Spleen (tissue), 7 donors: ENCODE measurements around a stretch of chr13.

DNA sequence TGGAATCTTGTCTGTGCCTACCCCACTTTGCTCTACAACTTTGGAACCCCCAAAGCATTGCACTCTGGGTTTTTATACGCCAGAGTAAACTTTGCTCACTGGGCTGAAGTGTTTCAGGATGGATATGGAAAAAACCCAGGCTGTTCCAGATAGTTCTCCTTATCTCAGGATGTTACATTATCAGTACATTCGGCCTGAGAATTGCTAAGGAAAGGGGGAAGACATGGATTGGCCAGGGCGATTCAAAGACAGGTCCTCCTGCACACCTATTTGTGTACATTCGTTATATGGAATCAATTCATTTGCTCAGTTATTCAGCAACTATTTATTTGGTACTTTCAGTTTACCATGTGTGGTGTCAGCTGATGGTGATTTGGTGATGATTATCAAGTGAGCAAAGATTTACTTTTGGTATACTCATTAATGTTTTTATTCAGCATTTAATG is 211.3 kb downstream of the GPC5 start:
- PRO-cap, 4 experiments: no peak in any of the 4 experiments
- RAMPAGE, long total RNA, 4 experiments: no peak in any of the 4 experiments

DNA sequence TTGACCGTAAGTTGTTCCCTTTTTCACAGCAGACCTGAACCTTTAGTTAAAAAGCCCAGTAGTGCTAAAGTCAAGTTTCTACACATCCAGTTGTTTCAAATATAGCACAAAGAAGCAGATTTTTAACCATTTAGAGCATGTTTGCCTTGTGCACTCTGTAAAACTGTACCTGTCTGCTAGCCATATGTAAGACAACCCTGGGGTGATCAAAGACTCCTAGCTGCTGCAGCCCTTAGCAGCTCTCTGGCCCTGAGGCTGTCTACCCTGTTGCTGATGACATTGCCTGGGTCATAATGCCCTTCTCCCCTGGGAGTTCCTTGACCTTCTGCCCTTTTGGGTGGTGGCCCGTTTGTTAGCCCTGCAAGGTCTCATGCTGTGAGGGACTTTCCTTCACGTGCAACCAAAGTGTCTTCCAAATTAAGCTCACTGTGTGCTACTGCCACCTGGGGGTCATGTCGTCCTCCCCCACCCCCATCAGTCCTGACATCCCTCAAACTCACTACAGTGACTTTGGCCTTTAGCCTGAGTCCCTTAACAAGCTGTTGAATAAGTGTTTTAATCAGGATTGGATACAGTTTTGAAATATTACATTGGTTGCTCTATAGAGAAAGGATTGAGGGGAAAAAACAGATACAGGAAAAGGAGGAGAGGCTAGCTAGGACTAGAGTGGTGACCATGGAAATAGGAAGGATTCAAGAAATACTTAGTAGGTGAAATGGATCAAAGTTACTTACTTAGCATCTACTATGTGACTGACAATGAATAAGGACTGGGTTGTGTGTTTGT is 7.5 kb downstream of the GPC6 start:
- PRO-cap, 4 experiments: no peak in any of the 4 experiments
- RAMPAGE, long total RNA, 4 experiments: no peak in any of the 4 experiments

DNA sequence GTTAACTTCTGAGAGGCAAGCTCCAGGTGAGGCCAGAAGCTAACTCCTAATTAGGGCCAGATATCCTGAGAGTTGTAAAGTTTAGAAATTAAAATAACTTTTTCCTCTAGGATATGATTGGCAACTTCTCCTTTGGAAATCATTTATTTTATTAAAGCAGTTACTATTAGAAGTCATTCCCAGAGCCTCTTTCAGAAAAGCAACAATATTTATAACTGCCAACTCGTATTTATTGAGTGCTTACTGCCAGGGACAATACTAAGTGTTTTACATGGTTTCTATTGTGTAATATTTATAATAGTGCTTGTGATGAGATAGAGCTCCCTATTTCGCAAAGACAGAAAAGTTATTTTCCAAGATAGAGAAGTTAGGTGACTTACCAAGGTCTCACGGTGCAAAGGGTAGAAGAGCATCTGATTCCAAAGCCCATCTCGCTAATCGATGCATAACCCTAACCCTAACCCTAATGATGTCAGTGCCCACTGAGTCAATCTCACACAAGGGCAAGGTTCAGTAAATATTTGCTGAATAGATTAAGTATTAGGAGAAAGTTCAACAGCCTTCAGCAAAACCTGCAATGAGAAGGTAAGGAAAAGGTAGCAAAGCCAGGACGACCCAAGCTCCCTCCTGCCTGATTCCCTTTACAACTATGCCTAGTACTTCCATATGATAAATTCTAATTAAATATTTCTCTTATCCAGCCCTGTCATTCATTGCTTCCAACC is 187.5 kb downstream of the DCT start:
- PRO-cap, 4 experiments: no peak in any of the 4 experiments
- RAMPAGE, long total RNA, 4 experiments: no peak in any of the 4 experiments

DNA sequence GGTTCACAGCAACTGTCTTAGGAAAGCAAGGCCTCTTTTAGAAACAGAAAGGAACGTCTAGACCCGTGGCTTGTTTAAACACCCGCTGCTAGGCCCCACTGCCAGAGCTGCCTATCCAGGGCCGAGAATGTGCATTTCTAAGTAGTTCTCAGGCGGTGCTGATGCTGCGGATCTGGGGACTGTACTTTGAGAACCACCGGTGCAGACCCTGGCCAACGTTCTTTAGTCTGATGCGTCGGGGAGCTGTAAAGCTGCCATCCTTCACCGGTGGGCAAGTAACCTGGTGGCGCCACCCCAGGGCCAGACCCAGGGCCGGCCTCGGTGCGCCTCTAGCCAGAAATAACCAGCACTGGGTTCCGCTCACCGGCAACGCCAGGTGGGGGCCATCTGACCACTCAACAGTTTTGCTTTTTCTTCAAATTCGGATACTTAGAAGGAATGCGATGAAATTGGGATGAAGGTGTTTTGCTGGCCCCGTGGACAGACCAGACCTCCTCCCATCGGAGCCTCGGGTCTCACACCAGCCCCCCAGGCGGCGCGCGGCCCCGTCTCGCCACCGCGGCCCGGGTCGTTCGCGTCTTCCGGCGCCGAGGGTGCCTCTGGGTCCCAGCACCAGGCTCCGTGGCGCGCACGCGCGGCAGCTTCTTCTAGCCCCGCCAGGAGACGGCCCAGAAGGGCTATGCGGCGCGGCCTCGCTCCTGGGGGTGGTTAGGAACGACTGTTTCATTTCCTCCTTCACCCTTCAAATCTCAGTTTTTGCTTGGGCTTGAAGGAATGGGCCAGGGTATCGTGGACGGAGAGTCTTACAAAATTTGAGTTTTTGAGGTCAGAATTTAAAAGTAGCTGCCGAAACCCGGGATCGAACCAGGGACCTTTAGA is 46.9 kb downstream of the TGDS start:
- PRO-cap, 4 experiments: peak in 4 of 4 experiments; most common plus-strand start position 40 of the sequence (in 3); most common minus-strand start position 224 of the sequence (in 1)
- RAMPAGE, long total RNA, 4 experiments: start-site peak on the minus strand in 2 of 4 experiments, centred at positions 582 to 589 of the sequence, 11 to 15 reads per replicate

GRCh38 chr13:95115417-95116212 is 185.6 kb downstream of the ABCC4 start:
- PRO-cap, 4 experiments: no peak in any of the 4 experiments
- RAMPAGE, long total RNA, 4 experiments: no peak in any of the 4 experiments

GRCh38 chr13:95280455-95280906 is 20.8 kb downstream of the ABCC4 start:
- PRO-cap, 4 experiments: no peak in any of the 4 experiments
- RAMPAGE, long total RNA, 4 experiments: no peak in any of the 4 experiments

- PRO-cap, 4 experiments: no peak in any of the 4 experiments
- RAMPAGE, long total RNA, 4 experiments: no peak in any of the 4 experiments
Observed at GRCh38 chr13:95298205-95298548, 3.1 kb downstream of the ABCC4 start.

- PRO-cap, 4 experiments: no peak in any of the 4 experiments
- RAMPAGE, long total RNA, 4 experiments: no peak in any of the 4 experiments
Observed at GRCh38 chr13:95298549-95299172, 2.6 kb downstream of the ABCC4 start.

DNA sequence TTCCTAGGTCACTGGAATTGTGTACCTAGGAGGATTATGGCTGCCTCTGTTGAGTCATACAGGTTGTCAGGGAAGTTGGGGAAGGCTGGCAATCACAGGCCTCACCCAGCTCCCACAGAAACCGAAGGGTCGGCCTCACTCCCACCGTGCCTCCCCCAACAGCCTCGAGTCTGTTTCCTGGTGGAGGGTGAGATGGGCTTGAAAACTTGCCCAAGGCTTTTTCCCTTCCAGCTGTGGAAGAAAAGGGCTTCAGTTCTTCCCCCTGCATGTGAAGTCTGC is 60.2 kb upstream of the CLDN10 start:
- PRO-cap, 4 experiments: no peak in any of the 4 experiments
- RAMPAGE, long total RNA, 4 experiments: no peak in any of the 4 experiments

DNA sequence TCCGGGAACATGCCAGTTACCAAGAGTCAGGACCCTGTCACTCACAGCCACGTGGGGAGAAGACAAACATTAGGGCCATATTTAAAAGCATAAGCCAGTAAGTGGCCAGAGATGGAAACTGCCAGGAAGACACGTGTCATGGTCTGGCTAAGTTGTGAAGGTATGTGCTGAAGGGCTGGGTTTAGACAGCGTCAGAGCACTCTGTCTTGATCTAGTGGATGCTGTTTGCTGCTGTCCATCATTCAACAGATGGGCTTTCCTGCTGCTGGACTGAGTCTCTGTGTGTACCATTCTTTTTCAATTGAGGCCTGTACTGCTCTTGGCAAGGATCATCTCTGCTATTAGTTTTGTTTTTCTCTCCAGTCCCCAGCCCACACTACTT is 128.6 kb downstream of the HS6ST3 start:
- PRO-cap, 4 experiments: no peak in any of the 4 experiments
- RAMPAGE, long total RNA, 4 experiments: no peak in any of the 4 experiments

DNA sequence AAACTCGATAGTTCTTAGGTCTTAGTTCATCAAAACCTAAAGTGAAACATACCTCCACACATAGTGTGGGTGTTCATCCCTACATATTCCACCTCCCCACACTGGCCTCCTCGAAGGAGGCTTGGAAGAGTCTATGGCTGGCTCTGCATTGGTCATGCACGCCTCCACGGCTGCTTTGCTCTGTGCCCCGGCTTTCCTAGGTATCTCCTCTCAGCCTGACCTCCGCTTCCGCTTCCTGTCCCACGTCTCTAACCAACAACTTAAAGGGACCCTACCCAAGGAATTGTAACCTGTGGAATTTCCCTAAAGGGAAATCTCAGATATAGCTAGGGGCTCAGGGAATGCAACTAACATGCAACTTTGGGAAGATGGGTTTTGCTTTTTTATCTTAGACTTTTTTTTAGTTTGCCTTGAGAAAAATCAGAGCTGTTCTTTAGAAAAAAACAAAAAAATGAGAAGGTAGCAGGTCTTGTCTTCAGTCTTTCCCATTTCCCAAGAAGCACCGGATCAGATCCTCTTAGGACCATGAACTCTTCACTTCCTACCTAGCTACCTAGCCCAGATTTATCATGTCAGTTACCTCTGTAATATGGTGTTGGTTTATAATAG is 79.6 kb upstream of the MBNL2 start:
- PRO-cap, 4 experiments: no peak in any of the 4 experiments
- RAMPAGE, long total RNA, 4 experiments: no peak in any of the 4 experiments

DNA sequence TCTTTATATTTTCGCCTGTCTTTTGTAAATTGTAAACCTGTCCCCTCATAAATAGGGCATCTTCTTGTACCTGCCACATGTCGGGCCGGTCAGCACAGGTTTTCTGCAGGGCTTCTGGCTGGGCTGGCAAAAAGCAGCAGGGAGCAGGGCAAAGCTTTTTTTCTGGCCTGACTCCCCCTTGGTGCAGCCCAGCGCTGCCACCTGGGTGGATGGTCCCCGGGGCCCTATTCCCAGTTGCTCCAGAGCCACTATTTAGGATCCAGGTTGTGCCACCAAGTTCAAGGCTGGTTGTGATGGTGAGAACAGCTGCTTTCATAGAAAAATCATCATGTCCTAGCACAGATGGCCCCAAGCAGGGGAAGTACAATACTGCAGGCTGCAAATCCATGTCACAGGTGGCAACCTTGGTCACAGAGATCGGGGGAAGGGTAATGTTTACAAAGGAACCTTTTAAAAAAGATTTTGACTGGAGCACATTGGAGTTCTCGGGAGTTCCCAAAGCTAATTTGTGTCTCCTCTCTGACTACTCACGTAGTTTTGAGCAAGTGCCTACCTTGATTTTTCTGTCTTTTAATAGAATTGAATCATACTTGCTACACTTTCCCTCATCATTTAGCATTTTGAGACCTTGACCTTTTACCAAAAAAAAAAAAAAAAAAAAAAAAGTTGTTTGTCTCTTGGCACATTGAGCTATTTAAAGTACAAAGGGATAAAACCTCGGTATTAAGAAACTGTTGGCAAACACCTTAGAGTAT is 2.0 kb downstream of the MBNL2 start:
- PRO-cap, 4 experiments: no peak in any of the 4 experiments
- RAMPAGE, long total RNA, 4 experiments: no peak in any of the 4 experiments

DNA sequence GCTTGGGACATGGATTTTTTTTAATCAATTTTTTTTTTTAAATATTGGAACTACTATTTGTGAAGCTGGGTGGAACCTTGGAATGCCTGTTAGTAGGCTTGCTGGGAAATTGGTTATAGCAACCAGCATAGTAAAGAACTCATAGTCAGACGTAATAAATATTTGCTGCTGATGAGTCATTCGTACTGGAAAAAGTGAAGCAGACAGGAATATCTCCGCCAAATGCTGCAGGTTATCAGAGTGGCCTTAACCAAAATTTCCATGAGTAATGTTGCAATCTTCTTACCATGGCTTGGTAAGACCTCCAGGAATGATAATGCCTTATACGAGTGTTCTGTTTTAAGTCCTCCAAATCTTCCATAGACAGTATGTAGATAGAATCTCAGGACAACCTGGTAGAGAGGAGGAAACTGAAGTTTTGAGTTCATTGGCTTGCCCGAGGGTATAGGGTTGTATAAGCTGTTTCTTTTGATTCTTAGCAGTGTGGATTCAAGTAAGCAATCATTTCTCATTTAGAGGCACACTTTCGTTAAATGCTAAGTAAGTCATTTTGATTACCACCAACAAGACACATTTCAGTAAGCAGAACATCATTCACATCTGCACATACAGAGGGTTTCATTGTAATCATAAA is 34.3 kb downstream of the MBNL2 start:
- PRO-cap, 4 experiments: no peak in any of the 4 experiments
- RAMPAGE, long total RNA, 4 experiments: no peak in any of the 4 experiments

- PRO-cap, 4 experiments: no peak in any of the 4 experiments
- RAMPAGE, long total RNA, 4 experiments: no peak in any of the 4 experiments
Observed at GRCh38 chr13:97267328-97268113, 45.4 kb downstream of the MBNL2 start.

GRCh38 chr13:97305475-97306237 is 83.5 kb downstream of the MBNL2 start:
- PRO-cap, 4 experiments: no peak in any of the 4 experiments
- RAMPAGE, long total RNA, 4 experiments: no peak in any of the 4 experiments

GRCh38 chr13:97367457-97368021 is 66.4 kb upstream of the RAP2A start:
- PRO-cap, 4 experiments: no peak in any of the 4 experiments
- RAMPAGE, long total RNA, 4 experiments: no peak in any of the 4 experiments

DNA sequence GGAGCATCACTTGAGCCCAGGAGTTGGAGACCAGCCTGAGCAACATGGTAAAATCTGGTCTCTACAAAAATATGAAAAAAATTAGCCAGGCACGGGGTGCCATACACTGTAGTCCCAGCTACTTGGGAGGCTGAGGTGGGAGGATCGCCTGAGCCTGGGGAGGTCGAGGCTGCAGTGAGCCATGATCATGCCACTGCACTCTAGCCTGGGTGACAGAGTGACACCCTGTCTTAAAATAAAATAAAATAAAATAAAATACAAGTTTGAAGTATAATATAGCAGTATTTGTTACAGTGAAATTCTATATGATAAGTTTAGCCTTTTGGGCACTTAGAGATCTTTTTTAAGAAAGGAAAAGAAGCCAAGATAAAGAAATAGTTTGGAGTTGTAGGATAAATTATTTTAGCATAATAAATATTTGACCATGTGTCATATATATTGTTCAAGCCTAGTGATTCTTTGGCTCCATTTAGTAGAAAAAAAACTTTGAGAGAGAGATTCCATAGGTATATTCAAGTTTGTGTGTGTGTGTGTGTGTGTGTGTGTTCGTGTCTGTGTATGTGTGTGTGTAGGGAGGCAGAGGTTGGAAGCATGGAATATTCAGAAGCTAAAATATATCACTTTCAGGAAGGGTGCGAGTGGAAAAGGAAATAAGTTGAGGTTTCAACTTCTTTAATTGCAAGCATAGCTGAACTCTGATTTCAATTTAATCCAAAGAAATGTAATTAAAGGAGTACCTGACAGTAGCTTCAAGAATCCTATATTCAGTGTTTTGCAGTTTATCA is 65.6 kb upstream of the RAP2A start:
- PRO-cap, 4 experiments: no peak in any of the 4 experiments
- RAMPAGE, long total RNA, 4 experiments: no peak in any of the 4 experiments

DNA sequence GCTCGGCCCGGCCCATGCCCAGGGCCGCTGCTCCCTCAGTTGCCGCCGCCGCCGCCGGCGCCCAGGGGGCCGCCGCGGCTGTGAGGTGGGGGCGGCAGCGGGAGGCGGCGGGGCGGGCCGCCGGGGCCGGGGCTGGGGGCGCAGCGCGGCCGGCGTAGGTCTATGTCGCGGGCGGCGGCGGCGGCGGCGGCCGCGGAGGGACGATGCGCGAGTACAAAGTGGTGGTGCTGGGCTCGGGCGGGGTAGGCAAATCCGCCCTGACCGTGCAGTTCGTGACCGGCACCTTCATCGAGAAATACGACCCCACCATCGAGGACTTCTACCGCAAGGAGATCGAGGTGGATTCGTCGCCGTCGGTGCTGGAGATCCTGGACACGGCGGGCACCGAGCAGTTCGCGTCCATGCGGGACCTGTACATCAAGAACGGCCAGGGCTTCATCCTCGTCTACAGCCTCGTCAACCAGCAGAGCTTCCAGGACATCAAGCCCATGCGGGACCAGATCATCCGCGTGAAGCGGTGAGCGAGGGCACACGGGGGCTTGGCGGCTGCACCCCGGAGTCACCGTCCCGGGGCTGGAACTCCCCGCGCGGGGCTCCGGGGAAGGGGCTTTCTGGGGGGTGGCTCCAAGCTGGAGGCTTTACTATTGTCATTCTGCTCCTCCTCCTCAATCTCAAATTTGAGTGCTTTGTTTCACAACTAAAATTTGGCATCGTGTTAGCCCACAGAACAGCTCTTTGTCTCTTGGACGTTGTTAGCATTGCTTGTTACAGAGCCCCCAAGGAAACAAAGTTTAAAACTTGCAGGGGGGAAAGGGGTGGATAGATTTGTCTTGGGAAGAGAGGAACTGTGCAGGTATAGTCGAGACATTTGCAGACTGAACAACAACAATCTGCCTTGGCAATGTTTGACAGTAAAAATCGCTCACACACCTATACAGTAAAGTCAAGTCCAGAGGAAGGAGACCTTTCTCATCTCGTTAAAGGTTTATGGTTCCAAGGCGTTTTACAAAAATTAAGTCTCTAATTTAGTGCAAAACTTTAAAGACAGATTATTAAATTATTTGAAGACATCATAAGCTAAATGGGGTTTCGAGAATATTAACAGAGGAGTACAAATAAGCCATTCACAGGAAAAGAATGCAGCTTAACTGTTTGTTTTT is 679 bp downstream of the RAP2A start:
- PRO-cap, 4 experiments: peak in 4 of 4 experiments; most common plus-strand start position 163 of the sequence (in 3); most common minus-strand start position 561 of the sequence (in 1)
- RAMPAGE, long total RNA, 4 experiments: no peak in any of the 4 experiments

DNA sequence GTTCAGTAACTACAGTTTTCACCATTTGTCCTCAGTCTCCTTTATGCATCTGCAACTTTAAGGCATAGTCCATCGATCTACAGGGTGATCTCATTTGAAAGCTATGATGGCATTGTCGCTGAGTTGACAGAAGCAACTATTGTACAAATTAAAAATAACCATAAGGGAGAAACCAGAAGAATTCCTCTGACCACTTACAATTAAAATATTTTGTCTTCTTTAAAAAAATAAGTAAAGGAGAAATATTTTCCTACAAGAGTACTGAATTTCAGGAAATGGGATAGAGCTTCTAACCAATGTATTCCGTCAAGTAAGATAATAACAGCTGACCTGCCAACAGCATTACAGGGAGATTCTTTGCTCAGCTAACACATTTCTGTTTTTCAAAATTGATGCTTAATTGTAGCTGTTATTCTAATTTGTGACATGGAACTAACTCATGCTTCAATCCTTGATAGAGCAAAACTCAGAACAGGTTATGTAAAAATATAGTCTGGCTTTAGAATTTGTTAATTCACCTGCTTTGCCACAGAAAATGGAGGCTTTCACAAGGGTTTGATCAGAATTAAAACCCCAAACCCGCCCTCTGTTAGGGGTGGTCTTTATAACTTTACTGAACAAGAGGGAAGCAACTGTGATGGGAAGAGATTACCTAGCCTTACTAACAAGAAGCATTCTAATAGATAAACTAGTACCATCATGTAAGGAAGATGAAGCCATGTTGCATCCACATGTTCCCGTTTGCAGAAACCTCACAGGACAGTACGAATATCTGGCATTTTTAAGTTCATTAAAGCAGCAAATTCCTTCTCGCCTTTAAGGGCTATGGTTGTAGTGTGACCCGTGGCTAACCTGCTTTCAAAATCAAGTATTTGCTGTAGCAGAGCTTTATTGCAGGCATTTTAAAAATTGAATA is 30.9 kb downstream of the RAP2A start:
- PRO-cap, 4 experiments: no peak in any of the 4 experiments
- RAMPAGE, long total RNA, 4 experiments: no peak in any of the 4 experiments

DNA sequence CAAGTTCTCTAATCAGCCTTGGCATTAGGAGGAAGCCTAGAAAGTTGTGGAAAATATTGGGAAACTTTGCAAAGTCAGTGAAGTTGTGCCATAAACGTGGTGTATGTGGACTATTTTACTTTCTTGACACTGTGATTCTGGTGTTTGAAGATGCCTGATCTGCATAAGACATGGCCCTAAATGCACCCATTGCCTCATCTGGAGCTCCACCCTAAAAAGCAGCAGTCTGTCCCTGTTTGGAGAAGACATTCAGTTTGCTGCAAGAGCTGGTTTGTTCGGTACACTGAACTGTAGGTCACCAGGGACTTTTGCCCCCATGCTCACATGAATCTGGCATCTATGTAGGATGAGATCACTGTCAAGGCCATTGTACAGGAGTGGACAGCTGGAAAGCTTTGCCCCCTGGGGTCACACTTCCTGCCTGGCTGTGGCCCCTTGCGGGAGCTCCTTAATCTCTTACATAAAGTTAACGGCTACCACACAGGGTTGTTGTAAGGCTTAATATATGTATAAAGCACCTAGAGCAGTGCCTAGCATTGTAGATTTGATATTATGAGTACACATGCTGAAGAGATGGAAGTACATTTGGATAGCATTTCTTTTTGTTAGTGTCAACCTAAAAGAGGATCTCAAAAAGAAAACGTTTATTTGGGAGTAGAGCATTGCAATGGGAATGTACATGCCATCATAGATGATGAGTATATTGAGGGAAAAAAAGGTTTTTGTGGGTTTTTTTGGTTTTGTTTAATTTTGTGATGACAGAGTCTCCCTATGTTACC is 73.0 kb downstream of the IPO5 start:
- PRO-cap, 4 experiments: no peak in any of the 4 experiments
- RAMPAGE, long total RNA, 4 experiments: no peak in any of the 4 experiments